ENCODE measurements around a stretch of chr1.

- PRO-cap, 6 experiments: peak in 6 of 6 experiments; most common plus-strand start chr1:58785135 (in 4); most common minus-strand start chr1:58785210 (in 4)
- RAMPAGE, long total RNA, 2 experiments: no peak in any of the 2 experiments
- RRBS: under 1% methylated on average over 19 of the region's 38 CpGs
These were observed 1.2 kb upstream of the JUN start for GRCh38 chr1:58784982-58785423.

- PRO-cap, 6 experiments: no peak in any of the 6 experiments
- RAMPAGE, long total RNA, 2 experiments: no peak in any of the 2 experiments
- RRBS: no CpG with 5 or more reads among the region's 3 CpGs
These were observed 35.7 kb upstream of the JUN start for GRCh38 chr1:58819511-58819964.

- PRO-cap, 6 experiments: peak in 4 of 6 experiments; most common plus-strand start chr1:58922619 (in 3); most common minus-strand start chr1:58922409 (in 1)
- RAMPAGE, long total RNA, 2 experiments: no peak in any of the 2 experiments
- RRBS: 25% methylated on average over 4 of the region's 14 CpGs
These were observed 138.4 kb upstream of the JUN start for GRCh38 chr1:58922158-58922746.

- PRO-cap, 6 experiments: peak in 1 of 6 experiments; most common plus-strand start chr1:59020410 (in 1); most common minus-strand start chr1:59020322 (in 1)
- RAMPAGE, long total RNA, 2 experiments: no peak in any of the 2 experiments
- RRBS: no CpG with 5 or more reads among the region's 3 CpGs
These were observed 236.4 kb upstream of the JUN start for GRCh38 chr1:59020091-59020867.

GRCh38 chr1:59146534-59147582, 150.0 kb upstream of the FGGY start:
- PRO-cap, 6 experiments: peak in 6 of 6 experiments; most common plus-strand start chr1:59146844 (in 4); most common minus-strand start chr1:59146965 (in 4)
- RAMPAGE, long total RNA, 2 experiments: no peak in any of the 2 experiments
- RRBS: 4% methylated on average over 5 of the region's 58 CpGs

DNA sequence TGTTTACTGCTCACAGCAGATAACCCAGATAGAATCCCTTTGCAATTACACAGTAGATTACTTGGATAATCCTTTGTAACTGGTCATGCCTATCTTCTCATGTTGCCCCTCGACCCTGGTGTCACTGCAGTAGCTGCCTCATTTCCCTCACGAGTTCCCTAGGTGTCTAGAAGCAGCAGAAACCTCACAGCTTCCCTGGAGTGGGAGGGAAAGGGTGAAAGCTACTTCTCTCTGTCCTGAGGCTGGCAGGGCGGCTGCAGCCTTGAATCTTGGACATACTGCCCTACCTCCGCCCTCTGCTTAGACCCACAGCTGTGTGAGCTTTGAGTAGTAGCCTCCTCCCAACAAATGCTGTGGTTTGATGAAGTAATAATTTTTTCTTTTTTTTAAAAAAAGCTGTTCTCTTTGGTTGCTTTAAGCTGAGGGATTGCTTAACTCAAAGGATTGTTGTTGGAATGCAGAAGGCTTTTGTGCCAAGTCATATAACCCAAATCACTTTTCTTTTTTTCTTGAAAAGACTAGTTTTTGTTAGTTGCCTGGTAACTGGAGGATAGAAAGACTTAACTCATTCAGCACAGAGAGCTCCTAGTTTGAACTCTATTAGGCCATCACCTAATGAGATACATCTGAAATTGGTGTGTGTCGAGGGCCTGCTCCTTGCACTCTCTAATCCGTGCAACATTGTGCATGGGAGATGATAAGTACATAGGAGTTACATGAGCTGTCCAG, 70.8 kb downstream of the FGGY start:
- PRO-cap, 6 experiments: peak in 2 of 6 experiments; most common minus-strand start position 318 of the sequence (in 2)
- RAMPAGE, long total RNA, 2 experiments: no peak in any of the 2 experiments
- RRBS: no CpG with 5 or more reads among the region's 6 CpGs

DNA sequence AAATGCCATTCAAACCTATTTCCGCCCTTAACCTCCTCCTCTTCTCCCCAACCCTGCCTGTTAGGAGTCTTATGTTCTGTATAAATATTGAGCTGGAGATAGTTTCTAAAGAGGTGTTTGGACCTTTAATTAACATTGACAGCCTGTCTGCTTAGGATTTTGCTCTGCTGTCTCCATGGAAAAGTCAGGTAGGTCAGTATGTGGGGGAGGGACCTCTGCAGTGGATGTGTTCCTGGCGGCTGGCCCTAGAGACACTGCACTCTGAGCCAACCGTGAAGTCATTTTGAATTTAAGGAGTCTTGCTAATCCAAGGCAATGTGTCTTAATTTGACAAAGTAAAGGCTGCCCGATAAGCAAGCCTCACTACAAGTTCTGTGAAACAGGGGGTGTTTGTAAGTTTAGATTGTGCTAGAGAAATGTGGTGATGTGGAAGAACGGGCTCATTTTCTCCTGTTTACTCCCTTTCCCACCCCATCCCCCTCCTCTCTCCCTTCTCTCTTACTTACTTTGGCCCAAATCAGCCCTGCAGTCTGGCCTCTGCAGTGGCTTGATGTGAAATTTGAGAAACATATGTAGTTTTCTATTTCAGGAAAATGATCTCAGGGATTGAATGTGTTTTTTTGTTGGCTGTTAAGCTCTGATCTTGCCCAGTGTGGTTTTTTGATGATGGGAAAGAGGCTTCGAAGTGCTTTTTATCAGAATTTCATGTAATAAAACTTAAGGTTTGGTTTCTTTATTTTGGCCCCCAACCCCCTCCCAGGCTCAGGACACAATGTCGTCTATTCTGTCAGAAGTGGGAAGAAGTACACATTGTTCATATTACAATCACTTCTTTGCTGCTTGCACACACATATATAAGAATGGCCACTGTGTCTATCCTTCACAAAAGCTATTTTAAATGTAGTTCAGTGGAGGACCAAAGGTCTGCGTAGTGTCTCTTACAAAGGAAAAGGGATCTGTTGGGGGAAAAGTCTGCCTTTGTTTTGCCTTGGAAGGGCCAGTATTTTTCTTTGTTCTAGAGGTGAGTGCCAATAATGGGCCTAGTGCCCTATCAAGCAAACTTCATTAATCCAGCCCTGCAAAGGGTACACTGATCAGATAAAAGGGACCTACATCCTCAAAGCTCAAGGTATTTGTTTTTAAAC, 96.6 kb downstream of the FGGY start:
- PRO-cap, 6 experiments: peak in 3 of 6 experiments; most common plus-strand start position 650 of the sequence (in 3); most common minus-strand start position 532 of the sequence (in 1)
- RAMPAGE, long total RNA, 2 experiments: no peak in any of the 2 experiments
- RRBS: no CpG with 5 or more reads among the region's 8 CpGs

DNA sequence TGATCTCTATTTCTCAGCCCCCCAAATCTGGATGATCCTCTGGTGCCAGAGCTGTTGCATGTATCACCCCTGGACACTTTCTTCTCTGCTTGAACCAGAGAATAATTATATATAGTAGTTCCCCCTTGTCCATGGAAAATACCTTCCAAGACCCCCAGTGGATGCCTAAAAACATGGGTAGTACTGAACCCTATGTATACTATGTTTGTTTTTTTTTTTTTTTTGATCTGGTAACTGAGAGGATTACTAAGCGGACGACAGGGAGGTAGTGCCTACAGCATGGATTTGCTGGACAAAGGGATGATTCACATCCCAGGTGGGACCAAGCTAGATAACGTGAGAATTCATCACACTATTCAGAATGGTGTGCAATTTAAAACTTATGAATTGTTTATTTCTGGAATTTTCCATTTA, 202.2 kb downstream of the FGGY start:
- PRO-cap, 6 experiments: no peak in any of the 6 experiments
- RAMPAGE, long total RNA, 2 experiments: no peak in any of the 2 experiments
- RRBS: no CpG with 5 or more reads among the region's 3 CpGs

GRCh38 chr1:59516920-59517278, 220.0 kb downstream of the FGGY start:
- PRO-cap, 6 experiments: peak in 1 of 6 experiments; most common plus-strand start chr1:59517051 (in 1)
- RAMPAGE, long total RNA, 2 experiments: no peak in any of the 2 experiments

GRCh38 chr1:60984337-60984707, 98.0 kb upstream of the NFIA start:
- PRO-cap, 6 experiments: peak in 3 of 6 experiments; most common minus-strand start chr1:60984429 (in 3)
- RAMPAGE, long total RNA, 2 experiments: no peak in any of the 2 experiments
- RRBS: no CpG with 5 or more reads among the region's 2 CpGs

GRCh38 chr1:61049658-61050955, 32.3 kb upstream of the NFIA start:
- PRO-cap, 6 experiments: peak in 6 of 6 experiments; most common plus-strand start chr1:61050374 (in 6); most common minus-strand start chr1:61050298 (in 3)
- RAMPAGE, long total RNA, 2 experiments: no peak in any of the 2 experiments
- RRBS: 2% methylated on average over 45 of the region's 94 CpGs

DNA sequence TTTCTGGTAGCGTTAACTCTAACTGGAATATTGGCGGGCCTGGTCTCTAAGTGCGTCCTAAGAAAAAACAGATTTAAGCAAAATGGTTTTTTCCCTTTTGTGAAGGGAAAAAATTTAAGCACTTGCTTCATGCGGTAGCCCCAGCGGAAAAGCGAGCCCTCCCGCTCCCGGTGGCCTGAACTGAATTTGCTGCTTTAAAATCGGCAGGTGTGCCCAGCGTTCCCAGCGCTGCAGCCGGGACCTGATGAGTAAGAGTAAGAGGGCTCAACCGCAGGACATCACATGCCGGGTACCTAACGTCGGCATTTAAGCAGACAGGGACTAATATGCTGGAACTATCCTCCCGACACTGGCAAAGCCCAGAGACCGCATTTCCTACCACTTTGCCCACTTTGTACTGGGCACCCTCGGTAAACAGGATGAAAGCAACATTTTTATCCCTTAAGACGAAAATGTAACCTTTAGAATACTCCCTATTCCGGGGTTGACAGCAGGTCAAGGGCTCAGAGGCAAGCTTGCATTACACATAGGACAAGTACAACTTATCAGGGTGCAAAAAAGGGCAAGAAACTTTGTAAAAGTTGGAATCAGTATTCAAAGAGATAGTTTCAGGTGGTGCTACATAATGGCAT, 30.3 kb upstream of the NFIA start:
- PRO-cap, 6 experiments: peak in 1 of 6 experiments; most common plus-strand start position 278 of the sequence (in 1); most common minus-strand start position 182 of the sequence (in 1)
- RAMPAGE, long total RNA, 2 experiments: no peak in any of the 2 experiments
- RRBS: 47% methylated on average over 7 of the region's 21 CpGs

DNA sequence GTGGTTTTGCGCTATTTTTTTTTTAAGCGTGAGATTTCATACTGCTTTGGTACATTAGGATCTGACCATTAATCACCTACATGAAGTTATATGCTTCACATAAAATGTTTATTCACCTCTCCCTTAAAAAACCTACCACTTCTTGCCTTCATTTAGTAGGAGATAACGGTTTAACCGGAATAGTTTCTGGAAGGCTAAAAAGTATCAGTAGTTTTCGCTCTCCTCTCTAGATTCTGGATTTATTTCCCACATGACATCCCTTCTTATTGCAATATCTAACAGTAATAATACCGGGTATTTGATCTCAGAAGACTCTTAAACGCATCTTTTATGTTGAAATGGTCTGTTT, 1.6 kb downstream of the NFIA start:
- PRO-cap, 6 experiments: peak in 2 of 6 experiments; most common minus-strand start position 235 of the sequence (in 2)
- RAMPAGE, long total RNA, 2 experiments: no peak in any of the 2 experiments
- RRBS: 7% methylated on average over 2 of the region's 7 CpGs

GRCh38 chr1:61090430-61090869, 8.1 kb downstream of the NFIA start:
- PRO-cap, 6 experiments: no peak in any of the 6 experiments
- RAMPAGE, long total RNA, 2 experiments: no peak in any of the 2 experiments
- RRBS: no CpG with 5 or more reads among the region's 11 CpGs

- PRO-cap, 6 experiments: peak in 1 of 6 experiments; most common plus-strand start chr1:61335310 (in 1); most common minus-strand start chr1:61335112 (in 1)
- RAMPAGE, long total RNA, 2 experiments: no peak in any of the 2 experiments
- RRBS: no CpG with 5 or more reads among the region's 8 CpGs
These were observed 252.6 kb downstream of the NFIA start for GRCh38 chr1:61334964-61335377.

DNA sequence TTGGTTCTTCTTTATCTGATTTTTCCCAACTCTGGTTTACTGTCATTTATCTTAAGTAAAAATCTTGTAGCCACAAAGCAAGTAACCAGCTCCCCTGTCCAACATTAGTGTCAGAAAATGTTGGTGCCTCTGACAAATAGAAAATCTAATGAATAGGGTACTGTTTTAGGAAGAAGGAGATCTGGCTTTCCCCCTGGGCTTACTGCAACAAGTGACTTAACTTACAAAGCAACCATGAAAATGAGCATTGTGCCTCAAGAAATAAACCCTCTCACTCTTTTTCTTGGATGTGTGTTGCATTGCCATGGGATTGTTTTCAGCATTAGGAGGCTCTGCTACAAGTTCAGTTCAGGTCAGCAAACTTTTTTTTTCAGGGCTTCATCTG, 37.7 kb upstream of the DOCK7 start:
- PRO-cap, 6 experiments: no peak in any of the 6 experiments
- RAMPAGE, long total RNA, 2 experiments: no peak in any of the 2 experiments

GRCh38 chr1:63012379-63012914, 228.5 kb downstream of the ATG4C start:
- PRO-cap, 6 experiments: no peak in any of the 6 experiments
- RAMPAGE, long total RNA, 2 experiments: no peak in any of the 2 experiments
- RRBS: no CpG with 5 or more reads among the region's 5 CpGs

GRCh38 chr1:63592786-63592998, 519 bp upstream of the PGM1 start:
- PRO-cap, 6 experiments: no peak in any of the 6 experiments
- RAMPAGE, long total RNA, 2 experiments: no peak in any of the 2 experiments
- RRBS: no CpG with 5 or more reads among the region's 5 CpGs

GRCh38 chr1:63892384-63893475, 118.9 kb downstream of the ROR1 start:
- PRO-cap, 6 experiments: no peak in any of the 6 experiments
- RAMPAGE, long total RNA, 2 experiments: no peak in any of the 2 experiments
- RRBS: no CpG with 5 or more reads among the region's 8 CpGs

GRCh38 chr1:63912591-63912973, 138.8 kb downstream of the ROR1 start:
- PRO-cap, 6 experiments: no peak in any of the 6 experiments
- RAMPAGE, long total RNA, 2 experiments: no peak in any of the 2 experiments
- RRBS: no CpG with 5 or more reads among the region's 5 CpGs

All from heart left ventricle (tissue), 7 donors.